Glomerular endothelial cell (primary cell): ENCODE results near the genes TFAP2A and GCM2.

GRCh38 chr6:8652353-8653154, 217.2 kb upstream of the SLC35B3 start:
- RAMPAGE, long total RNA = no peak

GRCh38 chr6:10163029-10164050, 251.5 kb downstream of the TFAP2A start:
- RAMPAGE, long total RNA = no peak

DNA sequence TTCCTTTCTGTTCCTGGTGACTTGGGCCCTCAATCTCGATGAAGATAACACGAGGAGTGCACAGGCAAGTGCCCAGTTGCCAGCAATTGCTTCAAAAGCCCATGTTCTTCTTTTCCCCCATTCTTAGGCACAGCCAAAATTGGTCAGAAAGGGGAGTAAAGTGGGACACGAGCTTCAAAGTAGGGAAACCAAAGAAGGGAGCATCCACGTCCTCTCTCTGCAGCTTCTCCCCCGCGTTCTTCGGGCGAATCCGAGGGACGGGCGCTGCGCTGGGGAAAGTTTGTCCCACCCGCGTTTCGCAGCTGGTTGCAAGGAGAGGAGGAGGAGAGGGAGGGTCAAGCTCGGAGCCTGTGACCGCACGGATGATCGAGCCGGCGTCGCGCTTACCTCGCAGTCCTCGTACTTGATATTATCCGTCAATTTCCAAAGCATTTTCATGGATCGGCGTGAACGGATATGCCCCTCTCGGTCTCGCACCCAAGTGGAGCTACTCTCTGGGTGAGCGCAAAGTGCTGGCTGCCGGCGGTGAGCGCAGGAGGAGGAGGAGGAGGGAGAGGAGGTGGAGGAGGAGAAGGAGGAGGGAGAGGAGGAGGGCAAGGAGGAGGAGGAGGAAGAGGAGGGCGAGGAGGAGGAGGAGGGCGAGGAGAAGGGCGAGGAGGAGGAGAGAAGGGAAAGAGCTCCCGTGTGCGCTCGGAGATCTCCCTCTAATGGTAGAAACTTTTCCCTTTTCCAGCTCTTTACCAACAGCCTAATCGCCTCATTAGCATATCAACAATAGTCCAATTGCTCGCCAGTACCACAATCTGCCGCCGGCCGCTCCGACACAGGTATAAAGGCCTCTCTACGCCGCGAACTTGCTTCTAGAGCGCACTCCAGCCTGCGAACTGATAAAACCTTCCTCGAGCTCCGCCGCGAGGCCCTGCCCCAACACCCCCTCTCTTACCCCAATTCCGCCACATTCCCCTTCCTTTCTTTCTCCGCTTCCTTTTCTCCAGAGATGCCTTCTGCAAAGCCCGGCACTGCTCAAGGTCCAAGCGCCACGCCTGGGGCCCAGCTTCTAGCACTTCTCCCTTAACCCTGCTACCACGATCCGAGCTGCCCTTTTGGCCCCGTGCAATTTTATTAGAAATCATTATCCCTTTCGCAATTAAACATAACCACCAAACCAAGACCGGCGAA, at the start of gene TFAP2A:
Gene TFAP2A, minus strand, starts transcription at position 521 of the 1,179 bp plus-strand sequence.
- RAMPAGE, long total RNA = no peak

- RAMPAGE, long total RNA = no peak
Observed at GRCh38 chr6:10491939-10492366, 29.2 kb upstream of the GCNT2 start.

DNA sequence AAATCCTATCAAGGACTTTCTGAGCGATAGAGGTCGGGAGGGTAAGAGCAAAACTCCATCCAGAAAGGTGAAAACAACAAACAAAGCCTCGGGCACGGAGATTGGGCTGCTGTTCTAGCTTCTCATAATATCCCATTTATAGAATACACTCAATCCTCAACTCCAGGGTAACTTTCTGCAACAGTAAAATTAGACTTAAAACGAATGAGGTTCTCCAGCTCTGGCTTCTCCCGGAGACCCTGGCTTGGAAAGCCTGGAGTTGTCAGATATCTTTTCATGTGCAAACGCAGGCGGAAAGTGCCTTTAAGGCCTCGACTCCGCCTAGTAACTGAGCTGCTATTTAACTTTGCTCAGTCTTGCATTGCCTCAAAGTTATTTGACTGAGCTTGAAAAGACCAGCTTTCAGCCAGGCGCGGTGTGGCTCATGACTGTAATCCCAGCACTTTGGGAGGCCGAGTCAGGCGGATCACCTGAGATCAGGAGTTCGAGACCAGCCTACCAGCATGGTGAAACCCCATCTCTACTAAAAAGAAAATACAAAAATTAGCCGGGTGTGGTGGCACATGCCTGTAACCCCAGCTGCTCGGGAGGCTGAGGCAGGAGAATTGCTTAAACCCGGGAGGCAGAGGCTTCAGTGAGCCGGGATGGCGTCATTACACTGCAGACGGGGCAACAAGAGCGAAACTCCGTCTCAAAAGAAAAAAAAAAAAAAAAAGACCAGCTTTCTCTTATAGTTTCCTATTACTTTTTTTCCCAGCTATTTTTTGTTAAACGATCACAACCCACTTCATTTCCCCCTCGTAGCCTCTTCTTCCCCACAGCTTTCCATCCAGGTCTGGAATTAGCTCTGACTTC, 1.8 kb downstream of the GCNT2 start:
- RAMPAGE, long total RNA = no peak

DNA sequence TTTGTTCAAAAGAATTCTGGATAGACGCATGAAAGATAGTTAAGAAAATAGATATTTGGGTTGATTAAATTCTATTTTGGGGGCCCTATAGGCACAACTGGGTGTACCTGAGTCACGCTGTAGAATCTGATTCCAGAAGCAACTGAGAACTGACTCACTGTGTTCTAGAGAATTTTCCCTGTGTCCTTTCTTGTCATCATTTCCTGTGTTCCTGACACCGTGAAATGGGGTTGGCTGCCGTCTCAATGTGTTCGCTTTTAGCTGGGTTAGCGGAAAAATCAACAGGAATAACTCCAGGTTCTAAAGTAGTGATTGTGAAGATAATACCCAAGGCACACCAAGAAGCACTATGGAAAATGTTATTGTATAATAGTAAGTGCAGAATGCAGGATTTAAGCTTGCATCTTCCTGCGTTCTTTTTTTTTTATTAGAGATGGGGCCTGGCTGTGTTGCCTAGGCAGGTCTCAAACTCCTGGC, 5.0 kb downstream of the GCNT2 start:
- RAMPAGE, long total RNA = no peak

- RAMPAGE, long total RNA = no peak
Observed at GRCh38 chr6:10587608-10588150, 66.5 kb downstream of the GCNT2 start.

GRCh38 chr6:10659710-10660114, 34.7 kb downstream of the C6orf52 start:
- RAMPAGE, long total RNA = no peak

DNA sequence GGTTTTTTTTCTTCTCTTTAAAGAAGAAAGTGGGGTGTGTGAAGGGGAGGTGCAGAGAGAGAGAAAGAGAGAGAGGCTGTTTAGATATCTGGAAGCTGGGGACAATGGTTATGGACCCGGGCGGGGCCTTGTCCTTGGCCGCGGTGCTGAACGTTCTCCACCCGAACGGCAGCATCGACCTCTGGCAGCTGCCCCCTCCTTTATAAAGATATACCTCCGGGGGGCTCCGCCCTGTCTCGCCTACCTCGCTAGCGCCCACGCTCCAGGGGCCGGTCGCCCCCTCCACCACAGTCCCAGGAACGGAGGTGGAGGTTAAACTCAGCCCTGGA, at the start of gene GCM2:
Gene GCM2, minus strand, starts transcription at position 176 of the 329 bp plus-strand sequence.
- RAMPAGE, long total RNA = no peak

DNA sequence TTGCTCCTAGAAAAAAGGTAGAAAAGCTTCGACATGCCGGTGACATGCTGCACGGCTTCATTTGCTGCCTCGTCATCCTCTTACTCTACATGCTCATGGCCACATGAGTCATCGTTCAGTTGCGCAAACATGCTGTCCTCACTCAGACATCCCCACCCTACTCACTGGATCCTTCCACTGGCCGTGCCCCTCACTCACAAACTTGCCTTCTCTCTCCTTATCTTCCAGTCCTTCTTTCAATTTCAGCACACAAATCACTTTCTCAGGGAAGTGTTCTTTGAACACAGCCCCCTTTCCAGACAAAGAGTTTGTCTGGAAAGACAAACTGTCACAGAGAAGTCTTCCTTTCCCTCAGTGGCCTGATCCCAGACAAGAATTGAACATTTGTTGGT, 32.3 kb upstream of the ERVFRD-1 start:
- RAMPAGE, long total RNA = no peak

DNA sequence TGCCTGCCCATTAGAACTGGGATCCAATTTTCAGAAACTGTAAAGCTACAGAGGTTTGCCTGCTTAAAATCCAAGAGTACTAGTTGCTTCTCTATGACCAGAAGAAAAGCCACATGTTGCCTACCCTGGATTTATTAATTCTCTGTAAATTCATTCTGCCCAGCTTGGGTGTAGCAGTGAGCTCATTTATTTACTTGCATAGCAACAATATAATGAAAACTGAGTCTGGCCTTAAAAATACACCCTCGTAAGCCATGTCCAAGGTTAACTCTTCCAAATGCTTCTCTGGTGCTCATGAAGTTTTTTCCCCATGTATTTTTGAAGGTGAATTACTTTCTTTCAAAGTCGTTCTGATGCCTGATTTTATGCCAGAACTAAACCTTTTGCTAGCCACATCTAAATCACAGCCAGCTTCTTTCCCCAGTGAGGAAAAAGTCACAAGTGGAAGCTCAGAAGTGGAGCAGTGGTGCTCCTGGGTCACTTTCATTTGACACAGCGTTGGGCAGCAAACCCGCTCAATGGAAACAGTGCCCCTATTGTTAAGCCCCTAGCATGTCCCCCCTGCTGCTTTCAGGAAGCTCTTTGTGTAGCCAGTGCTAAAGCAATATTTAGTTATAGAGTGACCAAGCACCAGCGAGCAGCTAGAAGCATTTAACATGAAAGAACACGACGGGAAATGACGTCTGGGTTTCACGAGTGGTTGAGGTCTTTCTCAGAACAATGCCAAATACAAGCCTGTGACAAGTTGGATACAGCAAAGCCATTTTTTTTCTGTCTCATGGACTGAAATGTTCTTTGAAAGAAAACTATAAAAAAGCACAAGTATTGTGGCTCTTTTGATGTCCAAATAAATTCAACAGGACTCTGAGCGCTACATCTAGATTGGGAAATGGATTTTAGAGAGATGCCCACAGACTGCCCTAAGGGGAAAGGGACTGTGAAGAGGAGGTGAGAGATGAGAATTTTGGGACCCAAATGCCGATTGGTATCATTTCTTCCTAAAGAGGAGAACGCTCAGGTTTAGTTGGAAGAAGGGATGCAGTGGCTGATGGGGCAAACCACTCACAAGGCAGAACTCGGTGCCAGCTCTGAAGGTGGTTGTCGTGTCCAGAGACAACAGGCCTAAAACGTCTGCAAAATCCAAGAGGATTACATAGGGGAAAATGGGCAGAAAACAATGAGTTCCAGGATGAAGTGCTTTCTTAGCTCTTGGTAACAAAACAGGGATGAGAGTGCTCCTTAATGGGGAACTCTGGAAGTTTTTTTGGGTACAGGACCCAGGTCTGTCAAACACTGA, 29.5 kb downstream of the NEDD9 start:
- RAMPAGE, long total RNA = no peak

DNA sequence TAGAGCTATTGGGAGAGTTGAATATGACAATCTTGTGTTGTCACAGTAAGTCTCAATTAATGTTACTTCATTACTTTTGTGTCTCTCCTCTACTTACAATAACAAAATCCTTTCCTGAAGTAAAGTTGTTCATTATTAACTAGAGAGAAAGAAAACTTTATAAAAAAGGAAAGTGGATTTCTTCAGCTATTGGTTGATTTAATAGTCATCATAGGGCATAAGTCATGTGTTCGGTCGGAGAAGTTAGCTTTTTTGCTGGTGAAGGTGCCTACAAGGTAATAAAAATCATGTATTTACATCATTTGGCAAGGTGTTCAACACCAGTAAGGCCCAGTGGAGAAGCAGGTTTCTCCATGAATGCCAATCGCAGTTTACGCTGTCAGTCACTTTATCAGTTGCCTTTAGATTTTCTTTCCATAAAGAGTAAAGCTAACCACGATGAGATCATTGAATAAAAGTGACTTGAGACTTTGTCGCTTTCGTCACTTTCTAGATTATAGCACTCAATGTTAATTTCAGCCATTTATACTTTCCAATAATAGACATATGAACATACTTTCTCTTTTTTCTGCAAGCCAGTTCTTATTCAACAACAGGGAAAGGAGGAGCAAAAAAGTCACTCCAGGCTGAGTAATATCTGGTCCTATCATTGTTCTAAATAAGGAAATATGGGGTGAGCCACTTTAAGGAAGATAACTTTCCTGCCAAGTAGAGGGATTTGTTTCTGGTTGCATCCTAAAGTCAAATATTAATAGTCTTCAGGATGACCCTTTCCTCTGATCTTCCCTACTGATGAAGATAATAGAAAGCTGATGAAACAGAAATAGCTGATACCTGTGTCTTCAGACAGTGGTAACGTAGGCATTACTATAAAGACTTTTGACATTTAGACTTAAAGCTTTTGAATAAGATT, 1.8 kb downstream of the NEDD9 start:
- RAMPAGE, long total RNA = no peak

- RAMPAGE, long total RNA = no peak
Observed at GRCh38 chr6:11233632-11234327, 1.3 kb upstream of the NEDD9 start.

GRCh38 chr6:11263118-11263843, 30.8 kb upstream of the NEDD9 start:
- RAMPAGE, long total RNA = no peak

- RAMPAGE, long total RNA = no peak
Observed at GRCh38 chr6:11330271-11330787, 97.9 kb upstream of the NEDD9 start.

DNA sequence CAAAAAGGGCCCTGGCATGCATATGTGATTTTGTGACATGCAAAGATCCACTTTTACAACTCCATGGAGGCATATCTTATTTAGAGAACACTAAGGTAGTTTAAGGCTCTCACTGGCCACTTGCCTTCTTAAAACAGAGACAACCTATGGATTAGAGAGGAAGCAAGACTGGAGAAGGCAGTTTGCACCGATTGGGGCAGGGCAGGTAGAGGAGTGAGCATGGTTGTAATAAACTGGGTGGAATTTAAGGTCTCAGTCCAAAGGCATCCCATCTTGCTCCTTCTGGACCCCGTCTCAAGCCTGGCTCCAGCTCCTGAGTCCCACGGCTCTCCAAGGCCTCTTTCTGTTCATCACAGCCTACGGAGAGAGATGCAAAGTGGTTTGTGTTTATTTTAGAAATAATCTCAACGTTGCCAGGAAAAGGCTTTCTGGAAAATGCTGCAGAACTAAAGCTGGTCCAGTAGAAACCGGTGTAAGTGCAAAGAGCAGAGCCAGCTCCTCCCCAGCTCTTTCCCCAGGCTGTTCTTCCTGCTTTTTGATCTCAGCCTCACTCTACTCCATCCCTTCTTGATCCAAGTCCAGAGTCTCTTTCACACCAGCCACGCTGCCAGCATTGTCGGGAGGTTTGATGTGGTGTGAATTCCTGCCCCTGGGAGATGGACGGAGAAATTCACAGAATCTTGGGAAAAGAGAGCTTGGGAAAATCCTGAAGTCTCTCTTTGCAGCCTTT, 69.7 kb downstream of the TMEM170B start:
- RAMPAGE, long total RNA = no peak

GRCh38 chr6:11710163-11710633, 68.4 kb downstream of the ADTRP start:
- RAMPAGE, long total RNA = no peak

DNA sequence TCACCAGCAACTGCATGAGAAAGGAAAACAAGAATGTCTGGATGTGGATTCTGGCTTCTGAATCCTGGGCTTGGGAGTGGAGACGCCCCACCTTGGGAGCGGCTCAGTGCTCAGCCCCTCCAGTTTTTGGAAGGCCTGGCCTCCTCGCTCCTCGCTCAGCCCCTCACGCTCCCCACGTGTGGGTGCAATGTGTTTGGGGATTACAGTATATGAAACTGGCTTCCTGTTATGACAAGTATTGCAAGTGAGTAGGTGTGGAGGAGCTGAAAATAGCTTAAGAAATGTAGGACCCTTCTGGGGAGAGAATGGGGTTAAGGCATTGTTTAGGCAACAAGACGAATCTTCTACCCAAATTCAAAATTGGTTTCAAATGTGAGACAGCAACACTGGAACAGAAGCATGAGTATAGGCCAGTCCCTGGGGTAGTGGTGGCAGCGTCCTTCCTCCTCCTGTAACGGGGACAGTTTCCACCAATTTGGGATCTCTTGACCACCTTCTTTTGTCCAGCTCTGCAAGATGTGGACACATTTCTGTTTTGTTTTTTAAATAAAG, 66.9 kb downstream of the ADTRP start:
- RAMPAGE, long total RNA = no peak

- RAMPAGE, long total RNA = no peak
Observed at GRCh38 chr6:11770048-11771440, 8.1 kb downstream of the ADTRP start.

DNA sequence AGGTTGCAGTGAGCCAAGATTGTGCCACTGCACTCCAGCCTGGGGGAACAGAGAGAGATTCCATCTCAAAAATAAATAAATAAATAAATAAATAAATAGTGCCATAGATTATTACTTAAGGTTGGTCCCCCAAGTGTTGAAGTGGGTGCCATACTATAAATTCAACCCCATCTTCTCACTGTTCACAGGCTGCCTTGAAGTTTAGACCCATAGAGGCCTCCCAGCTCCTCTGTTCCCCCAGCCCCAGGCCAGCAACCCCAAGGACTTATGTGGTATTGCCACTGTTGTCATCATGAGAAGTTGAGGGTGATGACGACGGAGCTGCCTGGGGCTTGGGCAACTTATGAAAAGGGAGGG, 4.4 kb downstream of the ADTRP start:
- RAMPAGE, long total RNA = no peak